Measurements from ENCODE around the gene ROGDI.

- PRO-cap: no peak
Measured at GRCh38 chr16:4713115-4713647, 19.8 kb downstream of the NUDT16L1 start.

GRCh38 chr16:4768520-4769243, 1.7 kb upstream of the ZNF500 start:
- PRO-cap: bidirectional peak, plus-strand start at chr16:4768929, minus-strand start at chr16:4768672

DNA sequence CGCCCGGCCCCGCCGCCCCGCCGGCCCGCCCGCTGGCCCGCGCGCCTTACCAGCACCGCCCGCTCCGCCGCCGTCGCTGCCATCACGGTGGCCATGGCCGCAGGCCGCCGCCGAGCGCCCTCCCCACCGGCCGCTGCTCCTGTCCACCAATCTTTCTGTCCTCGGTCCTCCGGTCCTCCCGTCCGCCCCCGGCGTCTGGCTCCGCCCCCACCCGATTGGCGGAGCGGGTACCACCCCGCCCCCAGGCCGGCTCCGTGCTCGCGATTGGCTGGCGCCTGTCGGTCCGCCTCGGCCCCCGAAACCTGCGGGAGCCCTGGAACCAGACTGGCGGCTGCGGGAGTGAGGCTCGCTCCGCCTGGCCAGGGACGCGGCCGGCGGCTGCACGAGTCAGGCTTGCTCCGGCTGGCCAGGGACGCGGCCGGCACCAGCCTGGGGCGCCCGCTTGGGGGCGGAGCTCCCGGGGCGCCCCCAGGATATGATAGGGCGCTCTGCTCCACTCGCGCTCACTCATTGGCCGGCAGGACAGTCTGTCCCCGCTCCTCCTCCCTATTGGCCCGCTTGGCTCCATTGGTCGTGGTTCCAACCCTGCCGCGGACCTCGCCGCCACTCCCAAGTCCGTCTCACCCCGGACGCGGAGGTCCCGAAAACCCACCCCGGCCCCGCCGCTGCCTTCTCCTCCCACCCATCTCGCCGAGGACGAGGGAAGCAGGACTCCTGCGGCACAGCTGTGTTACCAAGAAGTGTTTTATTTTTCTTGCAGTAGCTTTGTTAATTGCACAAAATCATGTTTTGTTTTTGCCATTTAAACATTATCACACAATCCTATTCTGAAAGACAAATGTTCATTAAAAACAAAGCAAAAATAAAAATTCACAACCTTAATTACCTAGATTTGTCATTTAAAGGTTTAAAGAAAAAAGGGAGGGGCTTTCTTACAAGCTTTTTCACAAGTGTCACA, at the start of gene ROGDI:
TSS of gene ROGDI (minus strand) at position 157 of the 958 bp plus-strand sequence.
- PRO-cap: bidirectional peak, plus-strand start at position 322 of the sequence, minus-strand start at position 197 of the sequence; bidirectional peak, plus-strand start at position 612 of the sequence, minus-strand start at position 444 of the sequence

DNA sequence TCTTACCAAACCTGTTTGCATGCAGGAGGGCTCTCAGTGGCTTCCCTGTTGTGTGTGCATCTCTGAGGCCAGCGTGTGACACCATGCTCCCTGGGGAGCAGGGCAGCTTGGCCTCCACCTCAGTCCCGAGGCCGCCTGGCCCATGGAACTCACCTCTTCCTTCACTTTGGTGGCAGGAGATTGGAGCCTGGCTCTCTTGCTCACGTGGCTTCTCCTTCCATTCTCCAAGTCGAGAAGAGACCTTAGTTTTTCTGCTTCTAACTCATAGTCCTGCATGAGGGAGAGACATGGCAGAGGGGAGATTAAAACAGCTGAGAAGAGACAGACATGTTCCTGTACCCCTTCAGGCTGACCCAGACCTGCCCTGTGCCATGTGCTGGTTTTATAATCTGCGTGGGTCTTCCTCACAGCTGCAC, 40.7 kb downstream of the UBN1 start:
- PRO-cap: no peak

DNA sequence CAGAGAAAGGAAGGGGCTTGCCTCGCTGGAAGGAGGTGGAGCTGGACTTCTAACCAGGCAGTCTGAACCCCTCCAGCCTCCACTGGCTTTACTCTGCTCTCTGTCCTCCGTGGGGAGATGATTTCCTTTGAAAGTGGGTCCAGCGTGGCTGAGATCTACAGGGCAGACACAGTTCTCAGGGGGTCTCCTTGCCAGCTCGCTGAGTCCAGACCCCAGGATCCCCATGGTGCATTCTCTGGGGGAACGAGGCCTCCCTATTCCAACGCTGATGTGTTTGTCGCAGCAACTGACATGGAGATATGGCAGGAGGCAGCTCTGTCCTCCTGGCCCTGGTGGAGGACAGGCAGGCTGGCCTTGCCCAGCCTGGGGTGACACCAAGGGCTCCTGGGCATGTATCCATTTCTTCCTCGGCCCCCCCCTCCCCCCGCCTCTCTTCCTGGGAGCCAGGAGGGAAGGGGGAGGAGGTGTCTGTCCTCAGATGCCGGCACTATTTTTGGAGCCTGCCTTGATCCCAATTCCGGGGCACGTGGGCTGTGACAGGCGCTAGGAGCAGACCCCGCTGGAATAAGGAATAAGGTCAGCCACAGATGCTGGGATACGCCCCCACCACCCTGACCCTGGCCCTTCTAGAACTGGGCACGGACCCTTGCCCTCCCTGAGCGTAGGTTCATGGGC, 23.8 kb downstream of the SEC14L5 start:
- PRO-cap: bidirectional peak, plus-strand start at position 514 of the sequence, minus-strand start at position 343 of the sequence

DNA sequence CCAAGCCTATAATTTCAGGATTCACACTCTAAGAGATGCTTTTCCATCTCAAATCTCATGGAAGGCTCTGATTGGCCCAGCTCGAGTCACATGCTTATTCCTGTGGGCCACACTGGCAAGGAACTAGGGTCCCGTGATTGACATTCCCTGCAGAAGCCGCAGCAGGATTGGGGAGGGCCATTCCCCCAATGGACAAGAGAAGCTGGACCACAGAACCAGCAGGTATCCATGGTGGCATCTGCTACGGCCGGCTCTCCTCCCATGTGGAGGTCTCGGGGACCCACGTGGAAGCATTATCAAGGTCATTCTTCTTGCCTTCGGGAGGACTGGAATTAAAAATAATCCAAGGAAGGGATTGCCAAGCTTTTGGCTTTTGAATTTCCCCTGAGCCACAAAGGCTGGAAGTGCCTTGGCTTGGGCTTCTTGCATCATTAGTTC, 16.2 kb downstream of the NAGPA start:
- PRO-cap: no peak

DNA sequence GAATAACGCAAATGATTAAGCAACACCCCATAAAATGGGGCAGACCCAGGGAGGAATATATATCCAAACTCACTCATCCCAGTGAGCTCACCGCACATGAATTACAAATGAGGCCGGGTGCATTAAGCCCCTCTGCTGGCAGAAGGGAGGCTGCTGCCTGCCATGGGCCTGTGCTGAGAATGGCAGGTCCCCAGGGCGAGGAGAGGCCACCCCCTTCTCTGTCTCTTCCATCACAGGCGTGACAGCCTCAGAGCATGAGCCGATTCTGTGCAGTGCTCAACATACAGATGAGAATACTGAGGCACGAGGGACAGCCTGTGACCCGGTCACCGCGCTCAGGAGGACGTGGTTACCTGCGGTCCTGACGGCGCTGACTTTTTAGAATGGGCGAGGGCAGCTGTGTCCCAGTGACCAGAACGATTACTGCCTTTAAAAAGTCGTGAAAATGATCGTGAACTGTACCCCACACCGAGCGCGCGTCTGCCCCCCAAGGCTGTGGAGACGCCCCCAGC, 612 bp downstream of the EEF2KMT start:
- PRO-cap: no peak

DNA sequence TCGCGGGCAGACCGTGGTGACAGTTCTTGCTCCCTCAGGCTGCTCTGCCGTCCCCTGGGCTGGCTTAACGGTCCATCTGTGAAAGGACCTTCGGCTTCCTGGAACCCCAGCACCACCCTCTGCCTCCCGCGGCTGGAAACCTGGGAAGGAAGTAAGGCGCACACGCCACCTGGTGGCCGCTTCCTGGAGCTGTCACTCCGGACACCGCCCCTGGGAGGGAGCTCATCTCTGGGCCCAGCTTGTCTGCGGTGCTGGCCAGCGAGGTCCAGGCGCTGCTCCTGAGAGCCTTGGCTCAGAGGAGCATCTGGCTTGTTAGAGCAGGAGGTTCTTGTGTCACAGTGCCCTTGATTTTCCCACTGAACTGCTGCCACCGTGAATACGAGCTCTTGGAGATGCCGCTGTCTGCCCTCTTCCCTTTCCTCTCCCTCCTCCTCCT, 402.7 kb upstream of the RBFOX1 start:
- PRO-cap: no peak

GRCh38 chr16:7333218-7333686, 1257.1 kb downstream of the TMEM114 start:
- PRO-cap: no peak

GRCh38 chr16:8518982-8519518, 71.3 kb downstream of the TMEM114 start:
- PRO-cap: no peak

GRCh38 chr16:8572475-8573562, 17.5 kb downstream of the TMEM114 start:
- PRO-cap: no peak

DNA sequence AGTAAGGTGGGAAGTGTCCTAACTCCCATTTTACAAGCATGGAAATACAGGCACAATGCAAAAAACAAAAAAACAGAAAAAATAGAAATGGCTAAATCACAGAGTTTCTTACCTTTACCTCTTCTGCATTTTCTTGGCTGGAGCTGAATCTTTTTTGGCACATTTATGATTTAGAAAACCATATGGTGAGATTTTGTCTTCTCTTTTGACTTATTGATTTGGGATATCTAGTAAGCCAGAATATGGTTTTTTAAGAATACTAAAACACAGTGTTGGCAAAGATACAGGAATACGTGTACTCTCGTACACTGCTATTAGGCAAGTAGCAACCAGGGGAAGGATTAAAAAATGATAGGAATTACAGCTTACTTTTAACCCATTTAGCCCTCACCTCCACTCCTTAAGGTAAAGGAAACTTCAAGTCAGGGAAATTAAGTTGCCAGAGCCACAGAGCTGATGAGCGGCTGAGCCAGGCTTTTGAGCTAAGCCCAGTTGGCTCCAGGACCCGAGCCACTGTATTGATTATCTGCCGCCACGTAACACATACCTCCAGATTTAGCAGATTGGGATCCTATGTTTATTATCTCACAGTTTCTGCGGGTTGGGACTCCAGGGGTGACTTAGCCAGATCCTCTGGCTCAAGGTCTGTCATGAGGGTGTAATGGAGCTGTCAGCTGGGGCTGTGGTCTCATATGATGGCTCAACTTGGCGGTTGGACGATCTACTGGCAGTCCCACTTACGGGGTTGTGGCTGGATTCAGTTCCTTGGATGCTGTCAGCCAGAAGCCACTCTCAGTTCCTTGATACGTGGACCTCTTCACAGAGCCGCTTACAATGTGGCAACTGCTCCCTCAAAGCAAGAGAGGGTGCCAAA, 57.5 kb downstream of the TMEM186 start:
- PRO-cap: no peak

- PRO-cap: no peak
Measured at GRCh38 chr16:8847722-8848802, 20.7 kb downstream of the CARHSP1 start.

- PRO-cap: no peak
Measured at GRCh38 chr16:8863951-8864149, 5.0 kb downstream of the CARHSP1 start.

DNA sequence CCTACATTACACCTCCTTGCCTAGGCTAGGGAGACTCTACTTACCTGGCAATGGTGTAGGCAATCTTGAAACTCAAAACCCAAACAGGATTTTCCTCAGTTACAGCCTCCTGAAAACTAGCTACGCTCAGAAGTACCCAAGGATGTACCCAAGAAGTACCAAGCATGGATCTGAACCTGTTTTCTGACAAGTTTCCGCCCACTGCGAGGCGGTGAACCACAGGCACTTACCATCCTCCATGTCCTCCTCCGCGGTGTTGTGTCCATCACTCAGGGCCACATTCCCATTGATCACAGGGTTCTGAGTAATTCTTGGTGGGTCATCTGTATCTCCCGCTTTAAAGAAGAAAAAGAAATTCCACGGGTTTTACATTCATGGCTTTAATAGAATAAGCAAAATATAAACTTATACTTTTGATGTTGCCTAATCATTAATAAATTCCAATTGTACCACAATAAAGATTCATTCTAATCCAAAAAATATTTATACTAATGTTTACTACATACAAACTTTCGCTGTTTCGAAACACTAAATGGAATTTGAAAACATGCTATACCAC, 33.6 kb downstream of the USP7 start:
- PRO-cap: no peak

GRCh38 chr16:8934988-8935441, 28.7 kb downstream of the USP7 start:
- PRO-cap: no peak

GRCh38 chr16:8959815-8961029, 3.5 kb downstream of the USP7 start:
- PRO-cap: no peak

GRCh38 chr16:8962075-8963098, 1.3 kb downstream of the USP7 start:
- PRO-cap: no peak

DNA sequence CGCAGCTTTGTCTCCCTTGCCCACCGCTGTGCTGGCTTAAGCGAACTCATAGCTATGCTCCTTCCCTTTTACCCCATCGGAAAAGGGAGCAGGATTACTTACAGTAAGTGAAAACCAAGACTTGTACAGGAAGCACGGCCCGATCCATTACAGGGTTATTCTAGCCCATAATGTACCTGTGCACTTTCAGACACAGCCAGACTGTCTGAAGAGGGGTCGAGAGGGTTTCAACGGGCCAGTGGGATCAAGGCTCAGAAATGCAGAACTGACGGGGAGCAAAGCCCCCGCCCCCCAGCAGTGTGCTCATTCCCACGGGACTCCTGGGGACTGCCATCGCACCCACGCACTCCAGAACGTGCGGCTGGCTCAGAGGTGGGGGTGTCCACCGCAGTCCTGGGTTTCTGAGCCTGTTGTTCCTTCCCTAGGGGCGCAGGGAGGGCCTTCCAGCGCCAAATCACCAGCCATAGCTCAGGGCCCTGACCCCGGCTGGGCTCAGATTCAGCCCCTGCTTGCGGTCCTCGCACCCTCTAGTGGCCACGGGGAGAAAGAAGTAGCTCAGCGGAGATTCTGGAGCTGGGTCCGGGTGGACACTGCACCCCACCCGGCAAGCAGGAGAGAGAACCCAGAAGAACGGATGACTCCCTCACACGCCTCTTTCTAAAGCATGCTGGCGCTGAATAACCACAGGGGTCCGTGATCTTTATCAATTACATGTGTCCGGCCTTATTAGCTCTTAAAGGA, 44.9 kb upstream of the USP7 start:
- PRO-cap: no peak

GRCh38 chr16:9061182-9061961, 30.1 kb upstream of the HAPSTR1 start:
- PRO-cap: no peak

Measured in right cardiac atrium (tissue), 1 donor.